Myometrial cell (primary cell): ENCODE results near the gene ADRA2A.

GRCh38 chr10:110297388-110298020 lies 7.2 kb downstream of the SMNDC1 start:
- RAMPAGE, long total RNA, result no peak

GRCh38 chr10:110392655-110393469 lies 88.1 kb upstream of the SMNDC1 start:
- RAMPAGE, long total RNA, result no peak

DNA sequence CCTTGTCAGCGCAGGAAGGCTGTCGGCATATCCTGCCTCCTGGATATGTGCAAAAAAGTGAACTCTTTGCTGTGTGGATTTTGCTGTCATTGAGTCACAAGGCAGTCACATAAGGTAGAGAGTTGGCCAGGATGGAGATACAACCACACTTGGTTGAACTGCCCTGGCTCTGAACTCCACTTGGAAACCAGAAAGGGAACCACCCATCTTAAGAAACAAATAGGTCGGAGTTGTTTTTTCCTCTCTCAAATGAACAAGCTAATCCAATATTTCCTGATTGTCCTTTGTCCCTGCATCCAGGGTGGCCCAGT lies 8.9 kb downstream of the DUSP5 start:
- RAMPAGE, long total RNA, result no peak

GRCh38 chr10:110821331-110821947 lies 50.3 kb upstream of the PDCD4 start:
- RAMPAGE, long total RNA, result no peak

GRCh38 chr10:110824564-110825105 lies 47.1 kb upstream of the PDCD4 start:
- RAMPAGE, long total RNA, result no peak

DNA sequence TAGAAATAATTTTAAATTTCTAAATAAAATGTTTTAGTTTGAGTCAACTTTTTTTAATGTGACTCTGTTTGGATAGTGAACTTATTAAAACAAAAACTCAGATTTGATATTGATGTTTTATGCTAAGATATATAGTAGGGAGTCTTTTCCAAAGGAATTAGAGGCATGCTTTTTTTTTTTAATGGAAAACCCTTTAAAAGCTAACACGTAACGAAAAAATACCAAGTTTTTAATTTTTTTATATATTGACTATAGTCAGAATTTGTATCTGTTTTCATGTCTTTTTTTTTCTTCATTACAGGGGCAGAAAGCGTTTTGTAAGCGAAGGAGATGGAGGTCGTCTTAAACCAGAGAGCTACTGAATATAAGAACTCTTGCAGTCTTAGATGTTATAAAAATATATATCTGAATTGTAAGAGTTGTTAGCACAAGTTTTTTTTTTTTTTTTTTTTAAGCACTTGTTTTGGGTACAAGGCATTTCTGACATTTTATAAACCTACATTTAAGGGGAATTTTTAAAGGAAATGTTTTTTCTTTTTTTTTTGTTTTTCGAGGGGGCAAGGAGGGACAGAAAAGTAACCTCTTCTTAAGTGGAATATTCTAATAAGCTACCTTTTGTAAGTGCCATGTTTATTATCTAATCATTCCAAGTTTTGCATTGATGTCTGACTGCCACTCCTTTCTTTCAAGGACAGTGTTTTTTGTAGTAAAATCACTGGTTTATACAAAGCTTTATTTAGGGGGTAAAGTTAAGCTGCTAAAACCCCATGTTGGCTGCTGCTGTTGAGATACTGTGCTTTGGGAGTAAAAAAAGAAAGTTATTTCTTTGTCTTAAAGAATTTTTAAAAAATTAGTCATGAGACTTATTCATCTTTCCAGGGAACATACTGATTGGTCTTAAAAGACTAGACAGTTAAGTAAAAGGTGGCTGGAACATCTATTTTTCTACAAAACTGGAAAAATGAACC lies 21.0 kb downstream of the BBIP1 start:
- RAMPAGE, long total RNA, result no peak

- RAMPAGE, long total RNA, result no peak
These were observed 6.6 kb downstream of the BBIP1 start for GRCh38 chr10:110912380-110912815.

DNA sequence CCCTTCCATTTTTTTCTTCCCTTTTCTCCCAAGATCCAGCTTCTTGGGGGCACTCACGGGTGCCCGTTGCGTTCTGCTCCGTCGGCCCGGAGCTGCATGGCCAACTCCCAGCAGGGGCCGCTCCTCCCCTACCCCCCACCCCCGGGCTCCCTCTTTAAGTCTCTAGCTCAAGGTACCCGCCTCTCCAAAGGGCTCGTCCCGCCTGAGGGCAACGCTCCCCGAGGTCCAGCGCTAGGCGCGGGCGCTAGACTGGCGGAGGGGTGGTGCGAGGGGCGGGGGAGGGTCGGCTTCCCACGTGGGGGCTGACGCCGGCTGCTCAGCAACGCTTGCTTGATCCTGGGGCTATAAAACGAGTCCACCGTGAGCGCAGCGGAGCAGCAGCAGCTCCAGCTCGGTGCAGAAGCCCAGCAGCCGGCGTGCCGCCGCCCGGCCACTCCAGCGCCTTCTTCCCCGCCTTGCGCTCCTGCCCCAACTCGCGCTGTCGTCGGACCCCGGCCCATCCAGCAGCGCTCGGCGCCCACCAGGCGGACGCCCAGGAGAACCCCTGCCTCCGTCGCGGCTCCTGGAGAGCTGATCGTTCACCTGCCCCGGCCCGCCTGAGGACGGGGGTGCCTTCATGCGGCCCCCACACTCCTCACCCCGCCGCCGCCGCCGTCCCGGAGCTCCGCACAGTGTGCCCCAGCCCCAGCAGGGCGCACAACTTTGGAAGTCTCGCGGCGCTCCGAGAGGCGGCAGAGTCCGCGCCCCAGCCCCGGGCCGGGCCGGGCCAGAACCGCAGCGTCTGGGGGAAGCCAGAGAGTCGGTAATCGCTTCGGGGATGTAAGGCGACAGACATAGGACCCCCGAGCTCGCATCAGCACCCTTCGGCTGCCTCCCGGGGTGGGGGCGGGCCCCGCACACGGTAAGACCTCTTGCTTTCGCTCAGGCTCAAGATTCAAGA lies at the start of gene ADRA2A:
Gene ADRA2A, plus strand, starts transcription at position 373 of the 940 bp plus-strand sequence.
- RAMPAGE, long total RNA, result no peak

DNA sequence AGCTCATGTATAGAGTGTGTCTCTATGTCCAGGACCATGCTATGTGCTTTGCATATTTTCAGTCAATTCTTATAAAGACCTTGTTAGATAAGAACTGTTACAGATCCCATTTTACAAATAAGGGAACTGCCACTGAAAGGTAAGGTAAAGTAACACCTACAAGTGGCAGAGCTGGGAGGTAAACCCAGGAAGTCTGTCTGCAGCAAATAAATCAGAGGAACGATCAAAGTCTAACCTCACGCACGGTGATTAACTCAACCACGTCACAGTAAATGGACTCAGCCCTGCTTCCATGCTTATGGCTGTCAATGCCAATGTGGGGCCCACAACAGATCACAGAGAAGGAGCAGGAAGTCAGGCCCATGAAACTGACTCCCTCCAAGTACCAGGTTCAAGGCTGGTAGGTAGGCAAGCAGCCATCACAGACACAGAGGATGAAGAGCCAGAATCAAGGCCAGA lies 38.1 kb upstream of the ACSL5 start:
- RAMPAGE, long total RNA, result no peak

GRCh38 chr10:112445649-112446645 lies 767 bp downstream of the ZDHHC6 start:
- RAMPAGE, long total RNA, result no peak

- RAMPAGE, long total RNA, result no peak
These were observed 221.1 kb upstream of the TCF7L2 start for GRCh38 chr10:112728828-112729538.

DNA sequence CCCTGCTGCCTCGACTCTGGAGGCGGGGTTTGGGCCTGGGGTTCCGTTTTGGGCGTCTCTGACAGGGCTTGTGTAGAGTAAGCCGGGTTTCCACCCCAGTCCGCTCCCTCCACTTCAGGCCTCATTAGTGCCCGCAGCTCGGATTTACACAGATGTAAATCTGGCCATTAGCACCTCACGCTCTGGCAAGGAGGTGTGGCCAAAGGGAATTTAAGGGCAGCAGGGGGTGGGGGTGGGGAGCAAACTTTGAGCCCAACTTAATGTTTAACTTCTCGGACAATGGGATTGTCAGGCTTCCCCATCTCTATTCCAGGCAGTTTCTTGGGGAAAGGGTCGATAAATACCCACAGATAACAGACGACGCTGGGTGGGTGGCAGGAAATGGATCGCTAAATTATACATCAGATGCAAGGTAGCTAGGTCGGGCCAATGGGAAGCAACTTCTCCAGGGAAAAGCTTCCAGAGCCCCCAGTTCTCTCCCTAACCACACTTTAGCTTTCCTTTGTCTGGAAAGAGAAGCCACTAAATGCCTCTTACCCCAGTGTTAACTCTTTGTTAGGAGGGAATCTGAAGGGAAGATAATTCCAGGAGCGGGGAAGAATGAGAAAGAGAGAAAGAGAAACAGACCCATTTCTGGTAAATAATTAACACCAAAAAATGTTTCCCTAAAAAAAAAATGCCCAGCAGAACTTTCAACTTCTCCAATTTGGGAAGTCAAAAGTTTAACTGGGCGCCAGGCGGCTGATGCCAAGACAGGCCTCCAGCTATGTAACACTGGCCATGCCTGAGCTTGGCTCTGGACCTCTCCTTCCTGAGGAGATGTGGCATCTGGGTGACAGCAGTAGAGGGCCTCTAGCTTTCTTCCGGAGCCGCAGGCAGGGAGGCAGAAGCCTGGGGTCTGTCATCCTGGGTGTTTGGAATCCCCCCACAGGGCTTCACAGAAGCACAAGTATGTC lies 50.9 kb upstream of the TCF7L2 start:
- RAMPAGE, long total RNA, result no peak

DNA sequence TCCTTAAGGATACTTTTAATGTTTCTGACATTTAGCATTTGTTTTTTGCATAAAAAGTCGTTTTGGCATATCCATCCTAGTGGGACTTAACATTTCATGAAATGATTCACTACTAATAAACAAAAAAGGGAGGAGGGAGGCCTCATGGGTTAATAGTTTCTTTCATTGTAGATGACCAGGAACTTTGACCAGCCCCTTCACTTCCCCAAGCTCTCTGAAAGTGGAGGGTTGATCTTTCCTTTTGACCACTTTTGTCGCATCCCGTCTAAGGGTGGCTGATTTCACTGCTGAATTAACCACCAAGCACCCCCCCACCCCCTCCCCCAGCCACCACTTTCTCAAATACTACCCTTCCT lies 626 bp upstream of the TCF7L2 start:
- RAMPAGE, long total RNA, result no peak

- RAMPAGE, long total RNA, result no peak
These were observed 255 bp upstream of the TCF7L2 start for GRCh38 chr10:112949799-112950185.

DNA sequence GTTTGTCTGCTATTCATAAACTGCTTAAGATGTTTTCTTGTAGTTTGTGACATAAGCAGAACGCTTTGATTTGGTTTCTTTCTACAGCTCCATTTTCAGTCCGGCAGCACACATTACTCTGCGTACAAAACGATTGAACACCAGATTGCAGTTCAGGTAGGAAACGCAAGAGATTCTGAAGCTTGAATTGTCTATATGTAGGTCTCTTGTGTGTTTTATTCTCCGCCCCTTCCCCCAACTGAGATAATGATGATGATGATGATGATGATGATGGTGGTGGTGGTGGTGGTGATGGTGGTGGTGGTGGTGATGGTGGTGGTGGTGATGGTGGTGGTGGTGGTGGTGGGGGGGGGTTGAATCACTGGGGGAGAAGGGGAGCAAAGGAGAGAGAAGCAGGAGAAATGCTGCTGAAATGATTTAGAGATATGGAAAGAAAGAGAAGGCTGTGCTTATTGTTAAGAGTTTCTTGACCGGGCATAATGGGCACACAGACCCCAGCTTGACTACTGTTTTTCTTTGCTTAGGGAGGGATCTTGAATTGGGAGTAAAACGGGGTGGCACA lies 14.5 kb downstream of the TCF7L2 start:
- RAMPAGE, long total RNA, result no peak

- RAMPAGE, long total RNA, result no peak
These were observed 71.7 kb downstream of the TCF7L2 start for GRCh38 chr10:113021521-113022287.

DNA sequence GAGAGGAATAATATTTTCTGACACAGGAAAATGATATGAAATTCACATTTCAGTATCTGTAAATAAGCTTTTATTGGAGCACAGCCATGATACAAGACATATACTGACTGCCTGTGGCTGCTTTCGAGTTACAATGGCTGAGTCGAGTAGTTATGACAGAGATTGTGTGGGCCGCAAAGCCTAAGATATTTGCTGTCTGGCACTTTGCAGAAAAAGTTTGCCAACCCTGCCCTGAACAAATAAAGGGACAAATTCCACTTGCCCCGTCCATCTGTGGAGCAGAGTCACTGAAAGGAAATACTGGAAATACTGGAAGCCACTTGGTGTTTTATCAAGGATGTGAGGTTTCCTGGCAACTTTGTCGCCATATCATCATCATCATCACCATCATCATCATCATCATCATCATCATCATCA lies 85.7 kb downstream of the TCF7L2 start:
- RAMPAGE, long total RNA, result no peak

- RAMPAGE, long total RNA, result no peak
These were observed 90.0 kb downstream of the TCF7L2 start for GRCh38 chr10:113039959-113040557.

GRCh38 chr10:113126468-113127078 lies 176.5 kb downstream of the TCF7L2 start:
- RAMPAGE, long total RNA, result no peak

DNA sequence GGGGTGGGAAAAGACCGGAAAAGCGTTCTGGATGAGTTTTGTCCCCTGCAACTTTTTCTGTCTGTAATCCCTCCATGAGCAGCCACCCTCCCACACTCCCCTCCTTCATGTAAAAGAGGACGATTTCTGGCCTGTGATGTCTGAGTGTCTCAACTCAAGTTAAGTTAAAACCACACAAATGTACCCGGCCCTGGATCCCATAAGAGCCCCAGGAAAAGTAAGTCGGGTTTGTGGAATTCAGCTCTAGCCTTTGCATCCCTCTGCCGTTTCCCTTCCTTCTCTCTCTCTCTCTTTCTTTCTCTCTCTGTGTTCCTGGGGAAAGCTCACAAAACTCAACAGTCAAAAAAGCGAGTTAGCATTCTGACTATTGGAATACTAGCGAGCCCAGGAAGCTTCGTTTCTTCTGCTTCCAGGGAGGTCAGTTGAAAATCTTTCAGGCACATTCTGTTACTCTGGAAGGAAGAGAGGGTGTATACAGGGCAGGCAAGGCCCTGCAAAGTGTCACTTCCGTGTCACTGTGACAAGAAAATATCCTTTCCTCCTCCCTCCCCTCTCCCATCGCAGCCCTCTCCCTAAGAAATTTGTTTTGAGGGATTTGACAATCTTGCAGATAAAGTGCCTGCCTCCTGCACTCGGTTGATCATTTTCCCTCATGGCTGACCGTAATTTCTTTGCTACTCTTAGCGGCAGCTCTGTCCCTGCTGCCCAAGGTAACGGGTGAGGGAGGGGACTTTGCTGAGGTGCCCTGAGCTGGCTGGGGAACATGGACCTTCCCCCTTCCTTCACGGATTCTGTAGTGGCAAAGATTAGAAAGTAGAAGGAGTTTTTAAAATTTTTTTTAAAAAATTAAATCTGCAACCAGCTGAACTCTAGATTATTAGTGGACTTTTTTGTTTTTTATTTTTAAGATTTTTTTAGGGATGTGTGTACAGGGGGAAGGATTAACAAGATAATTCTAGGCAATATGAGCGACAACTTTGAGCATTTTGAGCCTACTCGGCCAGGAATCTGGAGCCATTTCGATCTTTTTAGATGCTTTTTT lies 178.9 kb downstream of the TCF7L2 start:
- RAMPAGE, long total RNA, result no peak